ENCODE measurements around the genes MED12L, P2RY13 and P2RY12.

- PRO-cap, 2 experiments, result no peak in any of the 2 experiments
- RAMPAGE, long total RNA, 4 experiments, result start-site peak on the plus strand in 1 of 4 experiments, at chr3:151085682-151085725 at its widest, 8 reads per replicate
Measured at GRCh38 chr3:151085395-151085857, at the start of gene MED12L. MED12L (plus strand) TSS chr3:151085664.

DNA sequence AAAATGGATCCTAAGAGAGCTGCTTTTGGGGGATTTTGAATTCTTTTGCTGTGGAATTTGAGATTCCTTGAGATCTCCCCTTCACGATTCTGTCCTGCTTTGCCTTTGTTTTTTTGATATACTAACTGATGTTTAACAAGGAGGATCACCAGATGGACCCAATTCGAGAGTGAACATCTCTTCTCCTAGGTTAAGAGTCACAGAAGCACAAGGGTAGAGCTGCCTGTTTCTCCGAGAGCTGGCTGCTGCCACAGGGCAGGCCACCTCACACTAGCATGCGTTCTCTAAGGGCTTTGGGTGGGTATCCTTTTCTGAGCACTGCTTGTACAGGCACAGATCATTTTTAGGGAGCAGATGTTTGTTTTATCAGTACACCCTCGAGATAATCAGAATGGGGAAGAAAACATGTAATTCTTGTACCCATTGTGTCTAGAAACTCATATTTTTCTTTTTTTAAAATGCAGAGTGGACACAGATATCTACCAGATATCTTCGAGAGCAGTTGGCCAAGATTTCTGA lies 47.3 kb downstream of the GPR171 start:
- PRO-cap, 2 experiments, result no peak in any of the 2 experiments
- RAMPAGE, long total RNA, 4 experiments, result no peak in any of the 4 experiments

GRCh38 chr3:151329300-151329636 lies at the start of gene P2RY13:
P2RY13 (minus strand) TSS chr3:151329549.
- PRO-cap, 2 experiments, result no peak in any of the 2 experiments
- RAMPAGE, long total RNA, 4 experiments, result start-site peak on the minus strand in 3 of 4 experiments, at chr3:151329543-151329551 at its widest, 10 to 77 reads per replicate

DNA sequence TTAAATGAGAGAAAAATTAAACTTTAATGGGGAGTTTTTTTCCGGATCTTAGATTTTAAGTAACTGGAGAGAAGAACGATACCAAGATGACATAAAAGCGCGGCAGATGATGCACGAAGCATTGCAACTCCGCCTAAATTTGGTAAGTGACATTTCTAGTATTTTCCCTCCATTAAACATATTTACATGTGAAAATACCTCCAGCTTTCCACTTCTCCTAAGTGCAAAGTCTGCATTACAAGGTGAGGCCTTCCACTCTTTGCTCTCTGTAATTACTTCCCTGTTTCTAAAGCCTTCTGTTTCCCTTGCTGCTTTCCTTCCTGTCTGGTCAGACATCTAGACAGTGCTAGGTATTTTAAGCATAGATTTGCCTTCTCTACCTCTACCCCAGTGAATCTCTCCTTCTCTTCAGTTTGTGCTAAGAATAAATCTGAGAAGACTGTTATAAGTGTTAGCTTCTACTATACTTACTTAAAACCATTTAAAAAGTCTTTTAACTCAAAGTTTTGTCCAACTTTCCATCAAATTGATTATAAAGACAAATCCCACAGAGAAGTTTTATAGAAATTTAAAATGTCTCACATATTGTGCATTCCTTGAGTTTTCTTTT lies 1.8 kb downstream of the P2RY12 start:
- PRO-cap, 2 experiments, result no peak in any of the 2 experiments
- RAMPAGE, long total RNA, 4 experiments, result no peak in any of the 4 experiments

DNA sequence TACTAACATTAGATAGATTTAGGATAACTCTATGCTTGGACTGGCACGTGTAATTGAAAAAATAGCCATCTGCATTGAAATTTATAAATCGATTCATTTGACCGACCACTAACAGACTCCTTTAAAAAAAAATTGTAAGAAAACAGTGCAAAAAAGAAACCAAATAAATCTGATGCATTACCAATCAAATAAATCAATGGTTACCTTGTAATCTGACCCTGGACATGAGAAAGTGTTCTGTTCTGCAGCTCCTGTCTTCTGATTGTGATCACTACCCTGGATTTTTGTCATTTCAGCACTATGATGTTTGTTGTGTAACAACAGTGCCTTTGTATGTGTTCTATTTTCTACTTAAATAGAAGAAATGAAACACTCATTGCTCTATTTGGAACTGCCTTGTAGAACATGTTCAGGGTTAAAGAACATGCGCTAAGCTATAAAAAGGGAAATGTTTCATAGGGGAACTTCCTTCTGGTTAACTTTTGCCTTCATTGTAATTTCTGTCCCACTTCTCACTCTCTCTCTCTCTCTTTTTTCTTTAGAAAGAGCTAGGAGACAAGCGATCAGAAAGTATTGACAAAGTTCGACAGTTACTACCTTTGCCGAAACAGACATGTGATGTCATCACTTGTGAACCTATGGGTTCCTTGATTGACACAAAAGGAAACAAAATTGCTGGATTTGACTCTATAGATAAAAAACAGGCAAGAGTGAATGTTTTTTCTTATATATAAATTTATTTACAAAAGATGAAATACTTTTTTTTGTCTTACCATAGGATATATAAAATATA lies at the start of gene P2RY12:
TSS of gene P2RY12 (minus strand) at position 266 of the 793 bp plus-strand sequence.
- PRO-cap, 2 experiments, result peak in 1 of 2 experiments; most common minus-strand start position 266 of the sequence (in 1)
- RAMPAGE, long total RNA, 4 experiments, result start-site peak on the minus strand in 2 of 4 experiments, centred at position 271 of the sequence, 27 to 43 reads per replicate

GRCh38 chr3:152222298-152222837 lies 46.4 kb upstream of the MBNL1 start:
- PRO-cap, 2 experiments, result no peak in any of the 2 experiments
- RAMPAGE, long total RNA, 4 experiments, result no peak in any of the 4 experiments

GRCh38 chr3:152298509-152299162 lies 29.9 kb downstream of the MBNL1 start:
- PRO-cap, 2 experiments, result peak in 1 of 2 experiments; most common plus-strand start chr3:152298800 (in 1)
- RAMPAGE, long total RNA, 4 experiments, result no peak in any of the 4 experiments

GRCh38 chr3:152301770-152302329 lies 33.1 kb downstream of the MBNL1 start:
- PRO-cap, 2 experiments, result no peak in any of the 2 experiments
- RAMPAGE, long total RNA, 4 experiments, result no peak in any of the 4 experiments

- PRO-cap, 2 experiments, result no peak in any of the 2 experiments
- RAMPAGE, long total RNA, 4 experiments, result no peak in any of the 4 experiments
Measured at GRCh38 chr3:152314213-152315455, 45.9 kb downstream of the MBNL1 start.

- PRO-cap, 2 experiments, result peak in 1 of 2 experiments; most common plus-strand start chr3:152315824 (in 1)
- RAMPAGE, long total RNA, 4 experiments, result no peak in any of the 4 experiments
Measured at GRCh38 chr3:152315470-152315964, 46.8 kb downstream of the MBNL1 start.

GRCh38 chr3:152318656-152319409 lies 50.1 kb downstream of the MBNL1 start:
- PRO-cap, 2 experiments, result no peak in any of the 2 experiments
- RAMPAGE, long total RNA, 4 experiments, result no peak in any of the 4 experiments

GRCh38 chr3:152322594-152323176 lies 54.0 kb downstream of the MBNL1 start:
- PRO-cap, 2 experiments, result no peak in any of the 2 experiments
- RAMPAGE, long total RNA, 4 experiments, result no peak in any of the 4 experiments

DNA sequence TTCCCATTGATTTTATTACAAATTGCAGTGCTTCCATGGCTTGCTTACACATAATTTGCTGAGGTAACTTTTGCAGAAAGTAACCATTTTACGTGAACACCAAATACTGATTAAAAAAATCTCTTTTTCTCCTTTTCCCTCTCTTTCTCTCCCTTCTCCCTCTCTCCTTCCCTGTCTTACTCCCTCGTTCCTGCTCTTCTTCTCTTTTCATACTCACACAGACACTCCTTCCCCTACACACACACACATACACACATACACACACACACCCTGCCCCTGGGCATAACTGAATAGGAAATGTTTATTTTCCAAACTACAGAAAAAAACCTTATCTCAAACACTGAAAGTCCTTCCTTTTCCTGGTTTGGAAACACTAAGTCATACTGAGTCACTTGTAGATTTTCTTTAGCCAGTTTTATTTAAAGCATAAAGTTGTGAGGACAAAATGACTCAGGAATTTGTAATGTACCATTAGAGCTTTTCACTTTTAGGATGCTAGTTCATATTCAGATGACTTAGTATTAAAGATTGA lies 62.3 kb downstream of the MBNL1 start:
- PRO-cap, 2 experiments, result no peak in any of the 2 experiments
- RAMPAGE, long total RNA, 4 experiments, result no peak in any of the 4 experiments

- PRO-cap, 2 experiments, result no peak in any of the 2 experiments
- RAMPAGE, long total RNA, 4 experiments, result no peak in any of the 4 experiments
Measured at GRCh38 chr3:152398453-152399256, 129.9 kb downstream of the MBNL1 start.

DNA sequence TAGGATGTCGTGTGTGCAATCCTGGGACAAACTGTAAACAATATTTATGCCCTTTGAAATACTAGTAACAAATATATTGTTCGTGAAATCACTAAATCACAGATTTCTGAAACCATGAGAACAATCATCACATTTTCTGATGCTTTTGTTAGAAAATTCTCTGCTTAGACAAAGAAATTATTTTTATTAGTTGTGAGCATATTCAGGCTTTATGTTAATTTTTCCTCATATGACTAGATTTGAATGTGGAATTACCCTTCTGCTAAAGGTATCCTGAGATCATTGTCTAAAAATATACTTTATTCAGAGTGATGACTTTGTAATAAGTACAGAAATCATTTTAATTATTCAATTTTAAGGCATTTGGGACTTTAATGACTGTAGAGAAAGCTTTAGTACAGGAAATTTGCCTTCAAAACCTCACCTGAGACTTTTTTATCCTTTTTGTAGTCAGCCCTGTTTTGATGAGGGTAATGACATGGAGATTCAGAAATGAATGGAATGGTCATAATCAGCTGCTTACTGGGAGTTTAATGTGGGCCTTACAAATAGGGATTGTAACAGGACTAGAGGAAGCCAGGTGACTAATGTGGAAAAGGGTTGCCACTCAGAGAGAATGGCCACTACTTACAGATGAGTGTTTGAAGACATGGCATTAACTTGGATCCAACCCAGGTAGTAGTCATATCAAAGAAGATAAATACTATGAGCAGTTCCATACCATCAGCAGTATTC lies 148.2 kb downstream of the MBNL1 start:
- PRO-cap, 2 experiments, result no peak in any of the 2 experiments
- RAMPAGE, long total RNA, 4 experiments, result no peak in any of the 4 experiments

DNA sequence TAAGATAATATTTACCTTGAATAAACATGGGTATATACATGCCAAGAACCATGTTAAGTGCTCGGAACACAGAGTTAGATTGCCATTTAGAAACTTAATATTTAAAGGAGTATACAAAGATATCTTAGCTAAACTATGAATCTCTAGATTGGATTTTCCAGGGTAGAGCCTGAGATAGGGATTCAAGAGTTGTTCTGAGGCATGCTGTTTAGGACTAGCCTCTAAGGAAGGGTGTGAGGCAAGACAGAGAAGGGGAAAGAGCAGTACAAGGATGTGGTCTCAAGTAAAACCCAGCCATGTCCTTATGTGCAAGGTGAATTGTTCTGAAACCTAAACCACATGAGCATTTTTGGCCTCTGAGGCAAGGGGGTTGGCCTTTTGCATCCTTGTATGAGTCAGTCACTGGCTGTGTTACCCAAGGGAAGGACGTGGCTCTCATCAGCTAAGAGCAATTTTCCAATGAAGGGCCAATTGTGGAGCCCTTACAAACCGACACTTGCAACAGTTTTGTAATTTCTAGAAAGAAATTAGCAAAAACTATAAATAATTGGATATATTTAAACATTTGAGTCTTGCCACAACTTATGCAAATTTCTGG lies 98.0 kb upstream of the P2RY1 start:
- PRO-cap, 2 experiments, result no peak in any of the 2 experiments
- RAMPAGE, long total RNA, 4 experiments, result no peak in any of the 4 experiments

DNA sequence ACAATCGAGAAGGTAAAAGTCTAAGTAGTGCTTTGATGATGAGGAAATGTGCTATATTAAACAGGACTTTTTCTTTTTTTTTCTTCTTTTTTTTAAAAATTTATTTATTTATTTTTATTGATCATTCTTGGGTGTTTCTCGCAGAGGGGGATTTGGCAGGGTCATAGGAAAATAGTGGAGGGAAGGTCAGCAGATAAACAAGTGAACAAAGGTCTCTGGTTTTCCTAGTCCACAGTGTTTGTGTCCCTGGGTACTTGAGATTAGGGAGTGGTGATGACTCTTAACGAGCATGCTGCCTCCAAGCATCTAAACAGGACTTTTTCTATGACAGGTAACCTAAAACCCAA lies 104.6 kb downstream of the P2RY1 start:
- PRO-cap, 2 experiments, result no peak in any of the 2 experiments
- RAMPAGE, long total RNA, 4 experiments, result no peak in any of the 4 experiments

GRCh38 chr3:153161761-153162123 lies 284 bp upstream of the RAP2B start:
- PRO-cap, 2 experiments, result peak in 2 of 2 experiments; most common minus-strand start chr3:153162014 (in 1)
- RAMPAGE, long total RNA, 4 experiments, result no peak in any of the 4 experiments

GRCh38 chr3:153541818-153542329 lies 379.8 kb downstream of the RAP2B start:
- PRO-cap, 2 experiments, result no peak in any of the 2 experiments
- RAMPAGE, long total RNA, 4 experiments, result no peak in any of the 4 experiments

DNA sequence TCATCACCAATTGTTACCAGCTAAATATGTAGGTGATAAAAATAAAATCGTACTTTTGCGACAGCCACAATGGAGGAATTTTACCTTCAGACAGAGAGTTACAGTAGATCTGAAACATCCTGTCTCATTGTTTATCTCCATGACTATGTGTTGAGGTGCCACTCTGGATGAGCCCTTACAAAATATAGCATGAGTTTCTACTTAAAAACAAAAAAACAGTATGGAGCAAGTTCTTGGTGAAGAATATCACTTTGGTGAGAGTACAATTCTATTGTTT lies 462.6 kb downstream of the RAP2B start:
- PRO-cap, 2 experiments, result no peak in any of the 2 experiments
- RAMPAGE, long total RNA, 4 experiments, result no peak in any of the 4 experiments

Measured in upper lobe of left lung (tissue), 5 donors.